Bronchus (tissue), 1 donor: ENCODE data around the gene PSMC1.

GRCh38 chr14:89629057-89629323, 212.0 kb upstream of the FOXN3 start:
- PRO-cap = no peak

- PRO-cap = bidirectional peak, plus-strand start at chr14:90256550, minus-strand start at chr14:90256479
These were observed at the start of gene PSMC1 for GRCh38 chr14:90256341-90256915. PSMC1 (plus strand) TSS chr14:90256553.

GRCh38 chr14:90272558-90273275, 16.4 kb downstream of the PSMC1 start:
- PRO-cap = no peak

GRCh38 chr14:90383607-90384472, 13.0 kb upstream of the CALM1 start:
- PRO-cap = bidirectional peak, plus-strand start at chr14:90383939, minus-strand start at chr14:90383700; bidirectional peak, plus-strand start at chr14:90384346, minus-strand start at chr14:90384196

DNA sequence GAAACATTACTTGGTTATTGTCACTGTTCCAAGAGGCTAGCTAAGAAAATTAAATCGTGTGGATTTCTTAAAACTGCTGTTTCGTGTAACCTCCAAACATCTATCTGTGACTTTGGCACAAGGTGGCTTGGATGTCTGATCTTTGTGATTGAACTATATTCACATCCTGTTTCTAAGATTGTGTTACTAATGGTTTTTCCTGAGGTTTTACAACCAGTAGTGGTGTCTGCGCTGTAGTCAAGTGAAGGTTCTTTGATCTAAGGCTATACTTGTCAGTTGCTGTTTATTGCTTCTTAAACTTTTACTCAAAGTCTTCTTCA, 12.4 kb upstream of the CALM1 start:
- PRO-cap = no peak

- PRO-cap = no peak
These were observed 75.8 kb downstream of the CALM1 start for GRCh38 chr14:90472625-90473026.

DNA sequence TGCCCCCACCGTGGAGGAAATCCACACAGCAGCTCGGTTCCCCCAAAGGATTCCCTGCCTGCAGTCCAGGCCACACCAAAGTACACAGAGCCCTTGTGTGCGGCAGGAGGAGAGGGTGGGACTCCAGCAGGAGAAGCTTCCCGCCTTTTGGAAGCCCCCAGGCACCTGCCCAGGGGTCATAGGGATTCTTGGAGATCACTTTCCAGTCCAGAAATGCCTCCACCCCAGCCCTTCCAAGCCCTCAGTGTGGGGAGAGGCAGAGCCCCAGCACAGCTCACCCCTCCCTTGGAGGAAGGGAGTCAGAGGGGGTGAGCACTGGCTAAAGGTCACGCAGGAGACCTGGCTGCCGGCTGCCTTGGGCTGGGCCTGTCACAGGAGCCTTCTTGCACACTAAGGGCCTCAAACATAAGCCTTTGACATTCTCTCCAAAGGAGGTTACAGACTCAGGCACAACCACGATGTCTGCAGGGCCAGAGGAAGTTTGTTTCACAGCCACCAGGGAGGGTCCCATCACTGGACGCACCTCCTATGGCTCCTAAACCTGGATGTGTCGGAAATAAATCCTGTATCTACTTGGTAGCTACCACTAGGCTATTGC, 115.8 kb downstream of the CALM1 start:
- PRO-cap = no peak

DNA sequence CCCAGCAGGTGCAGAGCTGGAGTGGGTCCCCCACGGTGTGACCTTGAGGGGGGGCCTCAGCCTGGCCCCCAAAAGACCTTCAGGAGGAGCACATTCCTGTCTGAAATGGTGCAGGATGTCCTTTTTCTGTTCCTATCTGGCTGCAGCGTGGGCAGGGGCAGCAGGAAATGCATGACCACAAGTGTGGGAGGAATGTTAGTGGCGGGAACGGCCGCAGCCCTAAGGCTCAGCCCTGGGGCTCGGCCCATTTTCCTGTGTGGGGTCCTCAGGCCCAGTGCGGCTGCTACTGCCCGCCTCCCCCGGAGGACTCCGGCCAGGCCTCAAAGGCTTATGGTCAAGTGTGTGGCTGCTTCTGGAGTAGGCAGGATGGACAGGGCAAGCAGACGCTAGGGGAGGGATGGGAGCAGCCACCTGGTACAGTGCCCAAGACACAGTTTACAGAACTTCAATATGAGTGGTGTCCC, 137.3 kb downstream of the CALM1 start:
- PRO-cap = no peak

- PRO-cap = no peak
These were observed 139.9 kb downstream of the CALM1 start for GRCh38 chr14:90536535-90537315.

DNA sequence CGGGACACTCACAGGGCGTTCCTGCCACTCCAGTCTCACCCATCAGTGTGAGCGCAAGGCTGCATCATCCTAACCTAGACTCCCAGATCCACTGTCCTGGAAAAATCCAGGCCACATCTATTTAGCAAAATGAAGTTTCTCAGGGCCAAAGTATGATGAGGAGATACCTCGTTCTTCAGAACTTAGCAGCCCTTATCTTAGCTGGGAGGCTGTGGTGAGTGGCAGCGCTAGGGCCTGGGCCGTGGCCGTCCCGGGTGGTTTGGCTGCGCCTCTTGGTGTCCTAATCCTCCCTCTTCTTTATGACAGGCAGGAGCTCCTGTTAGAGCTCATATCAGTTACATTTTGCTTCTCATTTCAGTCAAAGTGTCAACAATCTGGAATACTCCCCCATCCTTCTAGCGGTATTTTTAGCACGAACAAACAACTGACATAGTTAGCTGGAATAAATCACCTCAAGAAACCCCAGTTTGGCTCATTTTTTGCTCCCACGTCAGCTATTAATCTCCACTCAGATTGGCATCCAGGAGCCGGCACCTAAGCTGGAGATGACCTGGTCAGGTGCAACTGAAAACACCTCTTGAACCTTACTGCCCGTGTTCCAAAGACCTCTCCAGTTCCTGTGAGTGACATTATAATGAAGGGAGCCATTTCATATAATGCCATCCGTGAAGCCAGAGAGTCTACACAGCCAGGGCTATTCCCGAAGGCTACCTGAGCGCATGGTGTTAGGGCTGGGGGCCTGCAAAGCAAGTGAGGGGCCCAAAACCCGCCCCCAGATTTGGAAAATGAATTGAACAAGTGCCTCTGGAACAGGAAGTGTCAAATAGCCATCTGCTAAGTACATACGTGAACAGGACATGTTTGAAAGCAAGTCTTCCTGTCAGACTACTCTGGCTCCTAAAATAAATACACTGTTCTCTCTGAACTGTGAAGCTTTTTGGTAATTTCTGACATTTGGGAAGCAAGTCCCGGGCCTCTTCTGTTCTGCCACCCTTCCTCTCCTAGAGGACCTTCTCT, 188.6 kb downstream of the TTC7B start:
- PRO-cap = no peak

DNA sequence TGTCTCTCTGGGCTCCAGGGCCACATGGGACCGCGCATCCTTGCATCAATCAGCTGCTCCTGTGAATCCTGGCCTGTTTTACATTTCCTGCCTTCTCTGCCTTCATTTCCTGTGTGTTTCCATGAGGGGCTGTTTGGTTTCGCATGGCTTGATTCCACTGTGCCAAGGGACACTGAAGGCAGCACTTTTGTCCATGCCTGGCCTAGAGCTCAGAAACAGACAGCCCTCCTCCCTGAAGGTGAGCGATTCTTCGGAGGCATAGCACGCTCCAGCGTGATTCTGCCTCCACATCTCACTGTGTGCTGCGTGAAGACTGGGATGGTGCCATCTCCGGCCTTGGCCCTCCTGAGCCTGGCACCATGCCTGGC, 187.5 kb downstream of the TTC7B start:
- PRO-cap = no peak

DNA sequence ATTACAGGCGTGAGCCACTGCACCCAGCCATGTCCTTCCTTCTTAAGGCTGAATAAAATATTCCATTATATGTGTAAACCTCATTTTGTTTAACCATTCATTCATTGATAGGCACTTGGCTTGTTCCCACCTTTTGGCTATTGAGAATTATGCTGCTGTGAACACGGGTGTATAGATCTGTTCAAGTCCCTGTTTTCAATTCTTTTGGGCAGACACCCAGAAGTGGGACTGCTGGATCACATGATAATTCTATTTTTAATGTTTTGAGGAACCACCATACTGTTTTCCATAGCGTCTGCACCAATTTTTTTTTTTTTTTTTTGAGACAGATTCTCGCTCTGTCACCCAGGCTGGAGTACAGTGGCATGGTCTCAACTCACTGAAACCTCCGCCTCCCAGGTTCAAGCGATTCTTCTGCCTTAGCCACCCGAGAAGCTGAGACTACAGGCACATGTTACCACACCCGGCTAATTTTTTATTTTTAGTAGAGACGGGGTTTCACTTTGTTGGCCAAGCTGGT, 185.1 kb downstream of the TTC7B start:
- PRO-cap = no peak

GRCh38 chr14:90795694-90796257, 20.5 kb downstream of the TTC7B start:
- PRO-cap = no peak

DNA sequence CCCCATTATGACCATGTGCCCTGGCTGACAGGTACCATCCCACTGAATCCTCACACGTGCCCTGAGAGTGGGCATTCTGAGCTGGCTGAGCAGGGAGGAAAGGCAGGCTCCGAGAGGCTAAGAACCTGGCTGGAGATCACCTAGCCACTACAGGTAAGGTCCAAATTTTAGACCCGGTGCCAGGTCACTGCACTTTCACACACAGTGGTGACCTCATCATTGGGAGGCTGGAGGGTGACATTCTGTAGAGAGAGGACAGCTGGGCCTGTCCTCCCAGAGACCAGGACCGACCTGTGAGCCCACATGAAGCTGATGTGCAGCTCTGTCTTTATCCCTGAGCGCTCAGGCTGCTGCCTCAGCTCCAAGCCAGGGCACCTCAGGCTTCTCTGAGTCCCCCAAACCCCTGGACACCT, 4.2 kb downstream of the TTC7B start:
- PRO-cap = no peak

- PRO-cap = no peak
These were observed 69.1 kb upstream of the GPR68 start for GRCh38 chr14:91313351-91314291.

DNA sequence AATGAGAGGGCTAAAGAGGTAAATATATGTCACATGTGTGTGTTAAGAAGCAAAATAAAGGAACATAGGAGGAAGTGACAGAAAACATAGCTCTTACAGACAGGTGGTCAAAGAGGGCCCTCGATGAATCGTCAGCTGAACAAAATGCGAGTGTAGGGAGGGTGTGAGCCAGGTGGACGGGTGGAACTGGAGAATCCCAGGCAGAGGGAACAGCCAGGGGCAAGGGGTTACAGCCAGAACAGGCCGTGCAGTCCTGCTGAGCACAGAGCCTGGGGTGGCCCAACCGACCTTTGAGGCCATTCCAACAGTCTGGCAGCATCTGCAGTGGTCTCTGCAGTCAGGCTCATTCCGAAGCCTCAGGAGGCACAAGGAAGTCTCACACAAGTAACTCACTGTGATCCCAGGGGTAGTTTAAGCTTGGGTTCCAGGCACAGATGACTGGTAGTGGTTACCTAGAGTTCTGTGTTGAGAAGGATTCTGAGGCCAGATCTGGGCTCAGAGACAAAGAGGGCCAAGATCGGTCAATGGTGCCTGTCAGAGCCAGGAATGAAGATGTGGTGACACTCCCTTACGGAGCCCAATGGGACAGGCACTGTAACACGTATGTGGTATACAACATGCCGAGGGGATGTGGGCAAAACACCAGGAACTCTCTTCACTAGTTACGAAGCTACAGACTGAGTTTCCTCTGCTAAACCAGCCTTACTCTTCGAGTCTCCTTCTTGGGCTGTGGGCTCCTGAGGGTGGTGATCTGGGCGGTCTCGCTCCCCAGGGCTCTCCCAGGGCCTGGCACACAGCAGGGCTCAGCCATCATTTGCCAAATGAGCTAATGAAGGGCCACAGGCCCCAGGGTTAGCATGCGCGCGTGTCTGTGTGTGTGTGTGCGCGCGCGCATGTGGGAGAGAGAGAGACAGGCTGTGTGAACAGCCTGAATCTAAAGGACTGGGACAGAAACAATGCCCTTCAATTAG, 42.9 kb downstream of the CCDC88C start:
- PRO-cap = no peak

- PRO-cap = no peak
These were observed 17.6 kb downstream of the CCDC88C start for GRCh38 chr14:91399910-91400482.

DNA sequence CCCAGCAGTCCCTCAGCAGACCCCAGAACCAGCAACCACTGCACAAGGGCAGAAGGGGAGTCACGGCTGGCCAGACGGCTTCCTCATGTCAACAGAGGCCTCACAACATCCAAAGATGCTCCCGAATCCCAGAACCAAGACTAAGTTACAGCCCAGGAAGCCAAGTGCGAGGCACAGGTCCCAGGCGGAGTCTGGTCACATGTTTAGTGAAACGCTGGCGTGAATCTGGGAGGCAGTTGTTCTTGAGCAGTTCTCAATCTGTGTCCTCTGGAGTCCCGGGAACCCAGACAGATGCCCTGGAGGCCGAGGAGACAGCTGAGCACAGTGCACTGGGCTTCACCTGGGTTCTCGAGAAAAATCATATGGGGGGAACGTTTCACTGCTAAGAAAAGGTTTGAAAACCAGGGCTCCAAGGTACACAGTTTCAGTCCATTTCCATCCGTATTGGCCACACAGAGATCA, 10.3 kb downstream of the CCDC88C start:
- PRO-cap = no peak

GRCh38 chr14:91792245-91792716, 60.4 kb upstream of the CATSPERB start:
- PRO-cap = no peak

- PRO-cap = no peak
These were observed 40.8 kb downstream of the TC2N start for GRCh38 chr14:91826469-91826944.